Mucosa of descending colon (tissue), 1 donor: ENCODE results near the gene WDSUB1.

GRCh38 chr2:157440492-157441406, 3.1 kb downstream of the CYTIP start:
- PRO-cap, result bidirectional peak, plus-strand start at chr2:157440607, minus-strand start at chr2:157440614; bidirectional peak, plus-strand start at chr2:157441223, minus-strand start at chr2:157441091

GRCh38 chr2:158099798-158100293, 1.8 kb upstream of the UPP2 start:
- PRO-cap, result no peak

DNA sequence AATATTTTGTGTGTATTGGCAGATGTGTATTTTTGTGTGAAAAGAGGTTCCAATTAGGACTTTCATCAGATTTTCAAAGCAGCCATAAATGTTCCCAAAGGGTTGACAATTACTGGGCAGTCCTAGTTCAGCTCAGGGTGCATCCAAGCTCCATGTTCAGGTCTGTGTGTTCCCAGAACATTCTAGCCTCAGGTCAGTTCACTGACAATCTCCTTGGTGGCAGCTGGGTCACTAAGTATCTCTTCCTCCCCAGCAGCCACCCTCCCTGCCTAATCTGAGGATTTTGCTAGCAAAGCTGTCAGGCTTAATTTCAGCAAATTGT, 29.7 kb downstream of the UPP2 start:
- PRO-cap, result no peak

GRCh38 chr2:158620818-158621415, 164.2 kb downstream of the PKP4 start:
- PRO-cap, result no peak

GRCh38 chr2:158868361-158868937, 73.3 kb downstream of the DAPL1 start:
- PRO-cap, result no peak

DNA sequence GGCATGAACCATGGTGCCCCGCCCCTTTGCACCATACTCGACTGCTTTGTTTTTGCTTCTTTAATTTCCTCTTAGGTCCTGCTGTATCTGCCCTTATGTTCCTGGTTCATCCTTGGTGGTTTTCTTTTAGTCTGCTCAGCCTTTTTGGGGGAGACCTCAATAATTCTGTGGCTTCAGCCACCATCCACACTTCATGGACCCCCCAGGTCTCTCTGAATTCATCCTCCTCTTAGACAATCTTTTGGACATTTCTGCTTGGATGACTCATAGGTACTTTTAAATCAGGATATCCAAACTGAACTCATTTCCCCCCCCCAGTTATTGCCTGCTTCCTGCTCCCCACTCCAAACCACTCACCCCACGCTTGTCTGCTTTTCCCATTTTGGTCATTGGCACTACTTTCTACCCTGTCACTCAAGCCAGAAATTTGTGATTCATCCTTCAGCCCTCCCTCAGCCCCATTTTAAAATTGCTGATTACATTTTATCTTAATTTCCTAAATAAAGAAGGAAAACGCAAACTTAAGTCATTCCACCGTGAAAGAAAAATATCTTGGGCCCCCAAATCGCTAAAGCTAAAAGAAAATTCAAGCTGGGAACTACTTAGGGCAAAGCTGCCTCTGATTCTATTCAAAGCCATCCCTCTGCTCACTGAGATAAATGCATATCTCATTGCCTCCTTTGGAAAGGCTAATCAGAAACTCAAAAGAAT, 78.6 kb downstream of the TANC1 start:
- PRO-cap, result no peak

DNA sequence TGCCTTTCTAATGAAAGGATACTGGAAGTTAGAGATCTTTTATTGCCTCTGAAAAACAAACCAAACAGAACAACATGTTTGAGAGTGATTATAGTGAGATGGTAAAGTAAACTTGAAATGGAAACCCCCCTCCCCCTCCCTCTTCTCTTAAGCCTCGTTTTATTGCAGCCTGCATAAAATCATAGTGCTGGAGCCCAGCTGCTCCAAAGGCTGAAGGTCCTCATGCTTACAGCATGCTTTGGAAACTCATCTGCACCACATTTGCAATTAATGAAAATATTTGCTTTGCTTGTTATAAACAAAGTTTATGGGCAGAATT, 125.1 kb downstream of the TANC1 start:
- PRO-cap, result bidirectional peak, plus-strand start at position 206 of the sequence, minus-strand start outside the sequence

DNA sequence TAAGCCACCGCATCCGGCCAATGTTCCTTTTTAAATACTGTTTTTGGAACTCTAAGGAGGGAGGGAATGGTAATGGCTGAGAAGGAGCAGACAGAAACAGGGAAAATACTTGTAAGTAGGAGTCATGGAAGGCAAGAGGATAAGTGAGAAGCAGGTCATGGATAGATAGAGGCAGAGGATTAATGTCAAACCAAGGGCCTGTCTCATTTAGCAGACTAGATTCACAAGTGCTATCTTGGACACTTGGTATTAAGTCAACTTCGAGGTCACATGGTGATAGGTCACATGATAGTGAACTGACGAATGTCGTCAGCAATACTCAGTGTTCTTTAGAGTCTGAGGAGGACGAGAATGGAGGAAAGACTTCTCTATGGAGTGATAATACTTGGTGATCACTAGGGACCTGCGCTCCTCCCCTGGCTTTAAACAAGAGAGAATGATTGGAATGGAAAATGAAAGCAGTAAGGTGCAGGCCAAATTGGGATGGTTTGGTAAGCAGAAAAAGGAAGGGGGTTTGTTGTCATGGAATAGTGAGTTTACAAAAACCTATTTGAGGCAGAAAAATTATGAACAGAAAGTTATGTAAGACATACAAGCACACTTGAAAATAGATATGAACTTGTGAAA, 141.7 kb downstream of the WDSUB1 start:
- PRO-cap, result no peak

- PRO-cap, result no peak
Observed at GRCh38 chr2:159145305-159145808, 141.1 kb downstream of the WDSUB1 start.

- PRO-cap, result no peak
Observed at GRCh38 chr2:159194206-159194616, 92.3 kb downstream of the WDSUB1 start.

DNA sequence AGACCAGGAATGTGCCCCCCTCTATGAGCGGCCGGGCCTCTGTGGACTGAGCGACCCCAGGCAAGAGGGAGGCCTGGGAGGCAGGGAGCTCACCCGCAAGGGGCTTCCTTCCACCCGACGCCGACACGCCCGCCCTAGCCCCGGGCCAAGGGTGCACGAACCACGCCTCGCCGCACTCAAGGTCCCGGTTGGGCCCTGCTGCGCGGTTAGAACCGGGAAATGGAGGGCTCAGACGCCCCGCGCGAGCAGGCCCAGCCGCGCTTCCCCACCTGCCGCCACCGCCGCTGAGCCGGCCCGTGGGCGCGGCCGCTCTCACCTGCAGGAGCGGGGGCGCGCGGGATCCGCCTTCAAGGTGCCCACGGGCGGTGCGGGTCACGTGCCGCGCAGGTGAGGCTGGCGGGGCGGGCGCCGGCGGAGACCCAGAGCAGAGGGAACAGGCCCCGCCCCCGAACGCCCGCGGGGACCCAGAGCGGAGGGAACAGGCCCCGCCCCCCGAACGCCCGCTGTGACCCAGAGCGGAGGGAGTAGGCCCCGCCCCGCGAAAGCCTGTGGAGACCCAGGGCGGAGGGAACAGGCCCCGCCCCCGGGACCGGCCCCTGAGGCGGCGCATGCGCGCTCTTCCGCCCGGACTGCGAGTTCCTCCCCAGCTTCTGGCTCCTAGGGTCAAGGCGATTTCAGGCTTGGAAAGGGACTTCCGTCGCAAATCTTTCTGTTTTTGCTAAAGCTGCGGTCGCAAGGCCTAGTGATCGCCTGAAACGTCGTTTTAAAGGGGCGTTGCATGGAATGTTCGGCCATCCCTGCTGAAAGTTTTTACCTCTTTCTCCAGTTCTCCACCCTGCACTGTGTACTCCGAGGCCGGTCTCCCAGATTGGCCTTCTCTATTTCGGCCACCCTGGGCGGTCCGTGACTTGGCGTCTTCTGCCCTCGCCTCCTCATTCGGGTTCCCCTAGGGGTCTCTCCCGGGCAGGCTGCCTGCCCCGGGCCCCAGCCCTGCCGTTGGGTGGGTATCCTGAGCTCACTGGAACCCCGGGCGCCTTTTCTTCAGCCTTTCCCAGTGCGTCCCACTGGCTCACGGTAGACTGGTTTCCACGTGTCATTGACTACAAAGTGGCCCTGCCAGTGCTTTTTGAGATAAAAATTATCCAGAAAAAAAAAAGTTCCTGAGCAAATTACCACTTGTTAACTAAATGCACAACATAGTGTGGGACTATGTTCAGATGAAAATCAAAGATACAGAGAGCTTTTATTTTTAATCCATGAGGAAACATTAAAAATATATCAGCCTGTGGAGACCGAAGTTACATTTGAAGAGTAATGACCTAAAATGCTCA, at the start of gene WDSUB1:
Gene WDSUB1 (minus strand): TSS at position 437 of the 1,331 bp plus-strand sequence.
- PRO-cap, result bidirectional peak, plus-strand start at position 634 of the sequence, minus-strand start at position 286 of the sequence; unidirectional peak, minus-strand start at position 1,081 of the sequence

GRCh38 chr2:159385014-159385404, 98.5 kb upstream of the WDSUB1 start:
- PRO-cap, result no peak

GRCh38 chr2:159539844-159540592, 76.3 kb downstream of the BAZ2B start:
- PRO-cap, result no peak

GRCh38 chr2:159603431-159604281, 12.7 kb downstream of the BAZ2B start:
- PRO-cap, result no peak

DNA sequence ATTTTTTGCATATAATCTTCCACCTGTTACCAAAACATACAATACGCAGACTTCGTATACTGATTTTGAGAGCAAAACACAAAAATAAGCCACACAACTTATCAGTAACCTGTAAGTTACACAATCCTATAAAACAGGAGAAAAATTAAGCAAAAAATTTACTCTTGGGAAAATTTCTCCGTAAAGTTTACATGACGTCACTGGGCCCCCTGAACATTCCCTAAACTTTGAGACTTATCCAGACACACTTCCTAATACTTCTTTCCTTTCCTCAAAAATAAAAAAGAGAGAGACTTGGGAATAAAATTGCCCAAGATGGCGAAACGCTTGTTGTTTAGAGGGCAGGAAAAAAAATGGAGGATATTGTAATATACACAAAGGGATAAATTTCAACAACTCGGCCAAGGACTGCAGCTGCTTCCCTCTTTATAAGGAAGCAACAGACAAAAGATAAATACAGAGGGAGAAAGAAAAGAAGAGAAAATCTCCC, 1.6 kb downstream of the BAZ2B start:
- PRO-cap, result no peak

DNA sequence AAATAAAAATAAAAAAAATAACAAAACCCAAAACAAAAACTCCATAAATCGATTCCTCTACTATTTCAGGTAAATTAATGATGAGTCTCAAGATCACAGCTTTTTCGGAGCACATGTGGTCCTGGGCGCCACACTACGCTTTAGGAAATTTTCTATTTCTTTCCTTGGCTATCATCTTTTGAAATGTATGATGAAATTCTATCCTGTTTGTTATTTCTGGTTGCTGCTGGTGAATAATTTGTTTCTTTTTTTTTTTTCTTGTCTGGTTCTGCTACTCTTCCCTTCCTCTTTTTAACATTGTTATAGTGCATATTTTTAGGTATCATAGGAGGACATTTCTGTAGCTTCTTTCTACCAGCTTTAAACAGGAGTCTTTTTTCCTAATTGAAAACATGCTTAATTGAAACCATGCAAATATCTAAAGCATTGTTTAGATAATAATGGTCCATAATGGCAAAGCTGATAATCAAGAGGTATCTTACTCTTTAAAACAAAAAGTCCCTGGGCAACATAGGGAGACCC, 19.1 kb upstream of the BAZ2B start:
- PRO-cap, result no peak

DNA sequence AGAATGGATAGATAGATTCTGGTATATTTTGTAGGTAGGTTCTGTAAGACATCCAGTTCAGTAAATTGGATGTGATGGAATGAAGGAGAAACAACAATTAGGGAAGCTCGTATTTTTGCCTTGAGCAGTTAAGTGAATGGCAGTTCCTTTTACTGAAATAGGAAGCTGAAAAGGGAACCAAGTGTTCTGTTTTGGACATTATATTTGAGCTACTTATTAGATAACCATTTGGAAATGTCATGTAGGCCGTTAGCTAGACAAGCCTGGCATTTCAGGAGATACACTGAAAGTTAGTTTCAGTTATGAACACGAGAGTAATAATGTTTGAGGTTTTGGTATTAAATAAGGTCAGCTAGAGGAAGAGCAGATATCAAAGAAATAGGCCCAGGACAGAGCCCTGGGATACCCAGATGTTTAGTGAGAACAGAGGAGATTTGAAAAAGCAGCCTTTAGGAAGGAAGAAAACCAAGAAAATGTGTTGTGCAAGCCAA, 41.6 kb downstream of the MARCHF7 start:
- PRO-cap, result no peak

GRCh38 chr2:159755058-159755633, 42.8 kb downstream of the MARCHF7 start:
- PRO-cap, result no peak

DNA sequence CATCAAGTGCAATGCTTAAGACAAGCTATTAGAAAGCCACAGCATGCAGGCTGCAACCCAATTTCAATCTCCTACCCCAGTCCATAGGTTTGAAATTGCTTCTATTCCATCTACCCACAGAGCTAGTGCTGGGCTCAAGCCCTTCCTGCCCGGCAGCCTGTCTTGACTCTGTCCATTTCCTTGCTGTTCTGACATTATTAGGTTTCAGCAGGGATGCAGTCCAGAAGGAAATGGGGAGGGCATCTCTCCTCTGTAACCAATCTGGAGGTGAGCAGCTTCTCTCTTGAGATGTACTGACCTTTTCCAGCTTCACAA, 11.2 kb downstream of the PLA2R1 start:
- PRO-cap, result no peak

GRCh38 chr2:160405101-160406107, 88.2 kb downstream of the RBMS1 start:
- PRO-cap, result no peak